AG08470 (cell line): ENCODE measurements around a stretch of chr1.

DNA sequence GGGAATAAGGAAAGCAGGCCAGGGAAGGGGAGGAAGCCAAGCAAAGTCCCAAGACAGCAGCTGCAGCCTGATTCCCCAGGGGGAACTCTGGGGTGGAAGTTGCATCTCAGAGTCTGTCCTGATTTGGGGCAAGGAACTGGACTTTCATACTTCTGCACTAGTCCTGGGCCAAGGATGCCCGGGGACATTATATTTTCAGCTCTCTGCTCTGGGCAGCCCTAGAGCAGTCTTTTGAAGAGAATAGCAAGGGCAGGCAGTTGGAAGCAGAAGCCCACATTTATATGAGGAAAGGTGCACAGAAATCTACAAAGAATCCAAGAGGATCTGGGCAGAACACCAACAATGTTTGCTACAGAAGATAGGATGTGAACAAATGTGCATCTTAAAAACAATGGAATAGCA, 130.3 kb upstream of the ZNF648 start:
- RRBS: no CpG with 5 or more reads among the region's 1 CpG

GRCh38 chr1:182396633-182397185, 3.8 kb downstream of the TEDDM1 start:
- RRBS: no CpG with 5 or more reads among the region's 5 CpGs

DNA sequence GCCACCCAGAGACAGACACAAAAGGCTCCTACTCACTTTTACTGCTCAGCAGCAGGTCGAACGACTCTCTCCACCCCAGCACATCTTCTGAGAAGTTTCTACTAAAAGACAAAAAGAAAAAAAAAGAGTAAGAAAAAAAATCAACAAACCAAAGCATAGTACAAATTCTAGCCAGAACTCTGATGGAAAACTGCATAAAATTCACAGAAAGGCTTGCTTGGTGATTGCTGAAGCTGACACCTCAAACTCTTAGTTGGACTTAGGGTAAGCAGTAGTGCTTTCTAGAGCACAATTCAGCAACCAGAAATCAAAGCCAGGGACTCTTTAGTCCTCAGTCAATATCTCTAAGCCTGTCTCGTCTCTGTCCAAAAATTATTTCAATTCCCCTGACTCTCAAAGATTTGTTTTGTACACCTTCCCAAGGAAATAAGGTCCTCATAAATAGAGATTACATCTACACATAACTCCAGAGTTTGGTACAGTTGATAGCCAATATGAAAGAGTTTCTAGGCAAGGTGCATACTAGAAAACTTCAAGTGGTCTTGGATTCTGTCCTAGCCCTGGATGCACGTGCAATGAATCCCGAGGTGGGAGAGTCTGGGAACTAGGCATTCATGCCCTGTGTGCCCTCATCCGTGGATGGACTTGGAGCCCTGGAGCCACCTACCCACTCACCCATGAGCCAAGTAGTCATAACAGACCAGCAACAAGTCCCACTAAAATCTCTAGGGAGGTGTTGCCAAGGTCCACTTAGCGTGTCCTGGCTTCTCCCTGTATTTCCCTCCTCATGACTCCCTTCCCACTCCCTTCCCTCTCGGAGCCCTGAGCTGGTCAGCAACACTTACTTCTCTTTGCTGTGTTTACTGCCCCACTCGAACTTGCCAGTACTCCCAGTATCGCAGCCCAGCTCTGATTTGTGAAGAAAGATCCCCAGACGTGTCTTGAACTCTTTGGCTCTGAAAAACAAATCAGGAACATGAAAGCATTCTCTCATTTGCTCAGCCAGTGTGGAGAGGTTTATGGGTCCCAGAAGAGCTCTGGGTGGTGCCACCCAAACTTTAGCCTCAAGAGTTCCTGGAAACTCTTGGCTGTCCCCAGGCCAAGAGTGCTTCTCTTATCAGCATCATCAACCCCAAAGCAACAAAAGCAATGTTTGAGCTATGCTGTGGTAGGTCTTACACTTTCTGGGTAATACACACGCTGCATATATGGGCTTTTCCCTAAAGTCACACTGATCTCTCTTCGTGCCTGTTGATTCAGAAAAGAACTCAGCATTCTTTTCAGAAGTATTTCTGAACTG, 1.4 kb downstream of the RGS16 start:
- RRBS: no CpG with 5 or more reads among the region's 13 CpGs

GRCh38 chr1:182875649-182876772, 36.9 kb downstream of the DHX9 start:
- RRBS: no CpG with 5 or more reads among the region's 7 CpGs

DNA sequence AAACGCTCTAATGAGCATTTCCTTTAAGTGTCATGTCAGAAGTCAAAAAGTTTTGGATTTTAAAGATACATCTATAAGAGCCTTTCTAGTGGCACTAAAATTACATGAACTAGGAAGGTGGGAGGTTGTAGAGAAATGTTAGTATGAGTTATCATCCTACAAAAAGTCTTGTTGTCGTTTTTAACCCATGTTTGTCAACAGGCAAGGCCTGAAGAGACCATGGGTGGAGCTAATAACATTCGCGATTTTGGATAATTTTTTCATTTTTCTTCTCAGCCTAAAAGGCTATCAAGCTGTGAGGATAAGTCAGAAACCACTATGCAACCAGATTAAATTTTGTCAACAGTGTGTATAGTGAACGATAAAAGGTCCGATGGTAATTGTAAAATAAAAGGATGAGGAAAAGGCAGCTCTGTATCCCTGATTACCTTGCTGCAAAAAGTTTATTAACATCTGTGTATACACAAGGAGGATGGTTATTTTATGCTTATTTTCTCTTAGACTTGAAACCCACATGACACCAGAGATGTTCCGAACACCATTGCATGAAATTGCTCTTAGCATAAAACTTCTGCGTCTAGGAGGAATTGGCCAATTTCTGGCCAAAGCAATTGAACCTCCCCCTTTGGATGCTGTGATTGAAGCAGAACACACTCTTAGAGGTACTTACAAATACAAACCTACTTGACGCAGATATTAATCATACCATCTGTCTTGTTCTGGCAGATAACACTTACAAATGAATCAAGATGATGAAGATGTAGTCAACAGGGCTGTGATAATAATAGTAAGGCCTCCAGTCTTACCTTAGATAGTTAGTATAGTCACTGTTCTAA, 39.8 kb downstream of the DHX9 start:
- RRBS: no CpG with 5 or more reads among the region's 9 CpGs

DNA sequence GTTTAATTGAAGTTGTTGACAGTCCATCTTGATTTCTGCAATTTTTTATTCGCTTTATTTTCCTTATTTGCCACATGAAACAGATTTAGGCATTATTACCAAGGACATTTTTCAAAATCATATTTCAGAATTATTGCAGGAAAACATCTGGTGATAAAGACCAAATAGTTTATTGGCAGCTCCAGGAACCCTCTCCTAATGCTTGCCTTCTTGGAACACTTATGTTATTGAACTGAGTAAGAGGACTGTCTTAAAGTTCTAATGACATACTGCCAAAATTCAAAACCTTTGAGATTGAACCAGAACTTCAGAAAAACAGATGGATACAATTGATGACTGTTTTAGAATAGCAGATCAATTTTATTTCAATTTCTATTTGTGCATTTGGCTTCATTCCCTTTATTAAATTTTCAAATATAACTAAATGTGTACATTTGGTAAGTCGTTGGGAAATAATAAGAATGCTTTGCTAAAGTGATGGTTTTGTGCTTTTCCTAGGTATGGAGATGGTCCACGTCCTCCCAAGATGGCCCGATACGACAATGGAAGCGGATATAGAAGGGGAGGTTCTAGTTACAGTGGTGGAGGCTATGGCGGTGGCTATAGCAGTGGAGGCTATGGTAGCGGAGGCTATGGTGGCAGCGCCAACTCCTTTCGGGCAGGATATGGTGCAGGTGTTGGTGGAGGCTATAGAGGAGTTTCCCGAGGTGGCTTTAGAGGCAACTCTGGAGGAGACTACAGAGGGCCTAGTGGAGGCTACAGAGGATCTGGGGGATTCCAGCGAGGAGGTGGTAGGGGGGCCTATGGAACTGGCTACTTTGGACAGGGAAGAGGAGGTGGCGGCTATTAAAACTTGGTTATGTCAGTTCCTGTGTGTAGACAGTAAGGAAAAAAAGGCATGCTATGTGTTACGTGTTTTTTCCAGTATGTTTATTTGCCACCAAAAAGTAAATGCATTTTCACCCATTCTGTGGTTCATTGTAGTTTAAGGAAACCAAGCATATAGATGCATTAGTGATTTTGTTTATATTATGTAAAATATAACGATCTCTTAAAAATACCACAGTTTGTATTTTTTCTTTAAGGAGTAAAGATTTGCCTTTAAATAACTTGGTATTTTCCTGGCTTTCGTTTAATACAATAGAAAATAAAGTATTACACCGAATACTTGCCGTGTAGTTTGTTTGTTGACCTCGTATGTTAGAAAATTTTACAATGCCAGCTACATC, 47.9 kb downstream of the DHX9 start:
- RRBS: no CpG with 5 or more reads among the region's 19 CpGs

GRCh38 chr1:183057248-183057580, 34.0 kb downstream of the LAMC1 start:
- RRBS: no CpG with 5 or more reads among the region's 7 CpGs

DNA sequence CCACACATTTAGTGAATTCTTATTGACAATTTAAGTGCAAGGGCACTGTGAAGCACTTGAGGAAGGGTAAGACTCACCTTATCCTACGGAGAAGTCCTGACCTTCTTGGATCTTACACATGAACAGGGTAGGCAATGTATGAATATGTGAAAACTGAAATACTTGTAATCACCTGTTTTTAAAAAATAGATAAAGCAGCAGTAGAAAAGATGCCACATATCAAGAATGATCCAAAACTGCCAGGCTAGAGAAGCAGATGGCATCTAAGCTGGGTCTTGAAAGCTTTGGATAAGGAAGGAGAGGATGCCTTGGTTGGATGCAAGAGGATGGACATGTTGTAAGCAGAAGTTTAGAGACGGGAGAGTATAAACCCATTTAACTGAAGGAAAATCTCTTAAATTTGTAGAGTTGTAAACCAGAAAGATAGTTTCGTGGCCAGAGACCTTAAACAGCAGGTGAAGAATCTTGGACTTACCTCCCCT, 77.4 kb upstream of the LAMC2 start:
- RRBS: no CpG with 5 or more reads among the region's 3 CpGs

DNA sequence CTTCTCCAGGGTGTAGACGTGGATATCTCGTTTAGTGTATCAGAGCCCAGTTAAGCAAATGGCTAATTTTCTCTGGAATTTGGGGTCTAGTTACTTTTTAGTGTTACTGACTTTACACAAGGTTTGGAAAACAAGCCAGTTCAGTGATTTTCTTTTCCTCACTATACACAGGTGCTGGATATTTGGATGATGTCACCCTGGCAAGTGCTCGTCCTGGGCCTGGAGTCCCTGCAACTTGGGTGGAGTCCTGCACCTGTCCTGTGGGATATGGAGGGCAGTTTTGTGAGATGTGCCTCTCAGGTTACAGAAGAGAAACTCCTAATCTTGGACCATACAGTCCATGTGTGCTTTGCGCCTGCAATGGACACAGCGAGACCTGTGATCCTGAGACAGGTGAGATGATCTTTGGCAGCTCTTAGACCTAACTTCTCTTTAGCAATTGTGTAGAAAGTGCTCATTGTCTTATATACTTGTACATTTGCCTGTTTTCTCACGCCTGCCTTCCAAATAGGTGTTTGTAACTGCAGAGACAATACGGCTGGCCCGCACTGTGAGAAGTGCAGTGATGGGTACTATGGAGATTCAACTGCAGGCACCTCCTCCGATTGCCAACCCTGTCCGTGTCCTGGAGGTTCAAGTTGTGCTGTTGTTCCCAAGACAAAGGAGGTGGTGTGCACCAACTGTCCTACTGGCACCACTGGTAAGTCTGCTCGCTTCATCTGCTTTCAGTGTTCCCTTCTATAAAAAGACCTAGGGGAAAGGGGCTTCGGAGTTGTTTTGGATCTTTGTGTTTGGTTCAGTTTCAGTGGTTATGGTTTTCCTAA, 64.3 kb upstream of the LAMC2 start:
- RRBS: no CpG with 5 or more reads among the region's 12 CpGs

- RRBS: no CpG with 5 or more reads among the region's 5 CpGs
Observed at GRCh38 chr1:183125995-183126354, 60.1 kb upstream of the LAMC2 start.

DNA sequence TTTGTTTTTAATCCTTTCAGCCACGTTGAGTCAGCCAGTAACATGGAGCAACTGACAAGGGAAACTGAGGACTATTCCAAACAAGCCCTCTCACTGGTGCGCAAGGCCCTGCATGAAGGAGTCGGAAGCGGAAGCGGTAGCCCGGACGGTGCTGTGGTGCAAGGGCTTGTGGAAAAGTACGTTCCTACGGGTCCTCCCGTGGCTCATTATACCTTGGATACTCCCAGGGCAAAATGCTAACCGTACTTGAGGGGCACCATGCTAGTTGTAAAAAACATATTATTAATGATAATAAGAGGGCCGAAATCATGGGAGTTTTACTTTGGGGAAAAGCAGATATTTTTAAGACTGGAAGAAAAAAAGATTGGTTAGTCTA, 49.5 kb downstream of the LAMC2 start:
- RRBS: no CpG with 5 or more reads among the region's 12 CpGs

DNA sequence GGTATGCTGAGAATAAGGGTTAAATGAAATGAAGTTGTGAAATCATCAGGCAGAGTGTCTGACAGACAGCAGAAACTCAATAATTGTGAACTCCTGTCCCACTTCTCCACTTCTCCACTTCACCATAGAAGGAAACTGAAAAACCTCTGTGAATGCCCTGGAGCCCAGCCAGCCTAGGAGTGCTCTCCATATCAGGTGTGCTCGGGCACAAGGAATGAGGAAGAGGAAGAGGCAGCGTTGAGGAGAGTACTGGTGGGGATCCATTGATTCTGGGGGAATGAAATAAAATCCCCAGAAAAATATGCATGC, 47.8 kb downstream of the NMNAT2 start:
- RRBS: no CpG with 5 or more reads among the region's 2 CpGs

GRCh38 chr1:183562940-183564065, 27.0 kb downstream of the NCF2 start:
- RRBS: no CpG with 5 or more reads among the region's 9 CpGs

GRCh38 chr1:183591017-183591391, 745 bp upstream of the NCF2 start:
- RRBS: no CpG with 5 or more reads among the region's 2 CpGs

- RRBS: no CpG with 5 or more reads among the region's 4 CpGs
Observed at GRCh38 chr1:183598354-183598949, 8.2 kb upstream of the NCF2 start.

DNA sequence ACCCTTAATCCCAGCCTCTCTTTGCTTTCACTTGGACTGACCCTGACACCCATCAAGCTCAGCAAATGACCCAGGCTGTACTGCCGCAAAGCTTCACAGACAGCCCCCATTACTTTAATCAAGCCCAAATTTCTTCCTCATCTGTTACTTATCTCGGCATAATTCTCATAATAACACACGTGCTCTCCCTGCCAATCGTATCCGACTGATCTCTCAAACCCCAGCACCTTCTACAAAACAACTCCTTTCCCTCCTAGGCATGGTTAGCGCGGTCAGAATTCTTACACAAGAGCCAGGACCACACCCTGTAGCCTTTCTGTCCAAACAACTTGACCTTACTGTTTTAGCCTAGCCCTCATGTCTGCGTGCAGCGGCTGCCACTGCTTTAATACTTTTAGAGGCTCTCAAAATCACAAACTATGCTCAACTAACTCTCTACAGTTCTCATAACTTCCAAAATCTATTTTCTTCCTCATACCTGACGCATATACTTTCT, 18.6 kb downstream of the ARPC5 start:
- RRBS: no CpG with 5 or more reads among the region's 10 CpGs

DNA sequence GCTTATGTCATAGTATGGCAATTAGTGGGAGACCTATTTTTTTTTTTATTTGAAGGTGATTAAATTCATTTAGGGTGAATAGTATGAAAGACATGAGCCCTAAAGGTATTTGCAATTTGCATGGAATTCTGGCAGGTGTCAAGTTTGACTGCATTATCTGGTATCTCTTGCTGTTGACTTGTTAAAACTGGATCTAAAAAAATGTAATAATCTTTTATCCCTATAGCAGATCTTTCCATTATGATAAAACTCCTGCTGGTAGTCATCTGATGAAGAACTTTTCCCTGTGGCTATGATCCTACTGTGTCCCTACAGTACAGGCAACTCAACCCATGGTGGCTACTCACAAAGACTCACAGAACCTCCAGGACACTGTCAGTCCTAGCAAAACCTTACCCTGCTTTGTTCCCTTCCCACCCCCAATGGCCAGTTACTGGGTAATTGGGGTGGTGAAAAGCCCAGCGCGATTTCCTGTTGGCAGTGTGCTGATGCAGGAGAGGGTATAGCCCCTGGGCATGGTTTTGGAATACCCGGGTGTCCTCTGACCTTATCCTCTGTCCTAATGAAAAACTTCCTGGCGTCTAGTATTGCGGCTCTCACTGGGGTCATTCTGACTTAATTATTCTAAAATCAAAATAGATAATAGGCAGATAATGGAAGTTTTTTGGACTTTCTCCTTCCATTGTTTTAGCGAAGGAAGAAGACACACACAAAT, 600 bp upstream of the RGL1 start:
- RRBS: no CpG with 5 or more reads among the region's 6 CpGs

DNA sequence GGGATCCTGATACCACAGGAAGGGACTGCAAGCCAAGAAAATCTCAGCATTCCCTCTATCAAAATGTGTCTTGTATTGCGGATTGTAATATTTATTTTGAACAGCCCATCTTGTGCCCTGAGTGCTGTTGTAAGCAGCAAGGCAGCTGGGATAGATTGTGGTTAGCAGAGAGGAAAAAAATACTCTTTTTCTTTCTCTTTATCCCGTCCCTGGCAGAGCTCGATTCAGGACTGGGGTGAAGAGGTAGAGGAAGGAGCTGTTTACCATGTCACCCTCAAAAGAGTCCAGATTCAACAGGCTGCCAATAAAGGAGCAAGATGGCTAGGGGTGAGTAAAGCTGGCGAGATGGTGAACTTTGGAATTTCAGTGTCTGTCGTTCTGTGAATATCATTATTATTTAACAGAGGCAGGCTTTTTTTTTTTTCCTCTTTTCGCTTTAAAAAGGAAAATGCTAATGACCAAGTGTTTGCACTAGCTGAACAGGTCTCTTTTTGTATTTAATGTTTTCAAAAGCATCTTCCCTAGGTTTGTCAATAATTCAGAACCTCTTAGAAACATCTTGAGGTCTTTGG, 1.3 kb downstream of the RGL1 start:
- RRBS: no CpG with 5 or more reads among the region's 6 CpGs

DNA sequence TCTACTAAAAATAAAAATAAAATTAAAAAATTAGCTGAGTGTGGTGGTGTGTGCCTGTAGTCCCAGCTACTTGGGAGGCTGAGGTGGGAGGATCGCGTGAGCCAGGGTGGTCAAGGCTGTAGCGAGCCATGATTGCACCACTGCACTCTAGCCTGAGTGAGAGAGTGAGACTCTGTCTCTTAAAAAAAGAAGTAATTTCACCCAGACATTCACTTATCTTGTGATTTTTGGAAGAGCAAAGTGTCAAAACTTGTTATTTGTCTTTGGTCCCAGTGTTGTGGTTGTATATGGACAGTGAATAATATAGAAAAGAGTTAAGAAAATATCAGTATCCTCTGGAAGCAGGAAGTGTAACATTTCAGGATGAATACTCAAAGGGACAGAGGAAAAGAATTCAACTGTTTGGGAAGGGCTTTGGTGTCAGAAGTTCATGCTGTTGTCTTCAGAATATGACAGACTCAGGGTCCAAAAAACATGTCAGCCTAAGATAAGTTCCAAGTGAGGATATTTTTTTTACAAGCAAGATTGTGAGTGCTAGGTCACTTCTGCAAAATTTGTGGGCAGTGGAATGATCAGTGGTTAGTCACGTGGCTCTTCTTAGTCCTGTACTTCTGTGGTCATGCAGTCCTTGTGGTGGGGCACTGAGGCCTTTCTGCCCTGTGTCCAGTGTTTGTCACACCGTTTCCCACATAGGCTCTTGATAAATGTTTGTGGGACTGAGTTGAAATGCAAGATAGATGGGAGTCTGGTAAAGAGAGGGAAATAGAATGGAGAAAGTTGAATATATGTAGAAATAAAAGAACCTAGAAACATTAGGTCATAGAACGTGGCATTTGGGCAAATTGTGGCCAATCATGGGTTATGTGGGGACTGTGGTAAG, 5.1 kb downstream of the RGL1 start:
- RRBS: no CpG with 5 or more reads among the region's 6 CpGs